ENCODE data around the gene OXER1.

DNA sequence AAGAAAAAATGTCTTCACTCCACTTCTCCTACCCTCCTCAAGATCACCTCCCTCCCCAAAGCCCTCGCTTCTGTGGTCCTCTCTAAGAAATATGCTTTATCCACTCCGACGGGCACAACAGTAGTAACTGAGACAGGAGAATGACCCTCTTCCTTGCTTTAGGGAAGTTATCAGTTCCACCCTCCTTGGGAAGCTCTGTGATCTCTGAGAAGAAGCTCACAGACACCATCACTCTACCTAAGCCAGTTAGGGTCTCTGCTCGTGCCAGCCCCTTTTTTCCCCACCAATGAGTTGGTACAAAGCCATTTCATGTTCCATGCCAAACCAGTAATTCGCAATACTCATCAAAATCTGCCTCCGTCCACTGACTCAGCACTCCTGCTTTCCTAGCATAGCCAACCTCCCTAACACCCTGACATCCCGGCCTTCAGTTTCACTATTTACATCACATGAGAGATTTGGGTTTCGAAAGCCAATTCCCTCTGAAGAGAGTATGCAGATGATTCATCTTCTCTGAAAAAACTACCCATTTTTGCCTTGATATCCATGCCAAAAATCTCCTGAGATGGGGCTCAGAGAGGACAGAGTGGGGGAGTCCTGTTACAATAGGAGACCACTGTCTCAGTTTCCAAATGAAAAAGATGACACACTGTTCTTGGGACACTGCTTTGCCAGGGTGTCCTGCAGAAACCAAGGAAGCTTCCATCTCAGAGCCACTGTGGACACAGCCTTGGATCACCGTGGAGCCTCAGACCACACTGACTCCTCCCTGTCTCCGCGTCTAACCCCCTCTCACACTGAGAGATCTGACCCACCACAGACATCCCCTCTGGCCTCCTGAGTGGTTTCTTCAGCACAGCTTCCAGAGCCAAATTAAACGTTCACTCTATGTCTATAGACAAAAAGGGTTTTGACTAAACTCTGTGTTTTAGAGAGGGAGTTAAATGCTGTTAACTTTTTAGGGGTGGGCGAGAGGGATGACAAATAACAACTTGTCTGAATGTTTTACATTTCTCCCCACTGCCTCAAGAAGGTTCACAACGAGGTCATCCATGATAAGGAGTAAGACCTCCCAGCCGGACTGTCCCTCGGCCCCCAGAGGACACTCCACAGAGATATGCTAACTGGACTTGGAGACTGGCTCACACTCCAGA is 113.7 kb upstream of the PKDCC start:
- RRBS: no CpG with 5 or more reads among the region's 16 CpGs

DNA sequence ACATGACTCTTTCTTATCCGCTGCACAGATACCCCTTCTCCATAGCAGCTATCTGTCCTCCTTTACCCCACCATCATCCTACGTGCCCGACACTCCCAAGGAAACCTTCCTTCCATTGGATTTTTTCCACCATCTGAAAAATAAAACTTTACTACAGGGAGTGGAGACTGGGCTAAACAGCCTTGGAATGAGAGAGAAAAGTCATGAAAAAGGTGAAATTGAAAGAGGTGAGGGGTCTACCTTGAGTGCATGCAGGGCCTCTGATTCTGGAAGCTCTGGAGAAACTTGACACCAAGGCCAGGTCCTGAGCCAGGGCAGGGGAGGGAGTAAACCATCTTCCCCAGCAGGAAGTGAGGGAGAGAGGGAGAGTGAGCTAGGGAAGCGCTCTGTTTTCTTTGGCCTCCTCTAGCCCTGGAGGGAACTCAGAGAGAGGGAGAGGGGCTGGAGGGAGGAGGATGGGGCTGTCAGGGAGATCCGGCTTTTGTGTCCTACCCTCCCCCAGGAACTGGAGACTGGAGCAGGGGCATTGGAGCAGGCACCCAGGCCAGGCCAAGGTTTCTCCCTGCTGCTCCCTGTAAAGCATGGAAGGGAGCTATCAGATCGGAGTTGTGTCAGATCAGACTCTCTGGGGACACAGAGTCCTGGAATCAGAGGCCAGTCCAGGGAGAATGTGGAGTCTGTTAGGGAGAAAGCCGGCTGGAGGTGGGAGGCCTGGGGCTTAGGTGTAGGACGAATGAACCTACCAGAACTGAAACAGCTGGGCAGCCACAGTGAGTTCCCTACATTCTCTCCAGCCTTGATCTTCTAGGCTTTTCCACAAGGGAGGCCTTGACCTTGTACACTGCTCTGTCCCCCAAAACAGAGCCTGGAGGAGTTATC is 22.7 kb upstream of the PKDCC start:
- RRBS: no CpG with 5 or more reads among the region's 8 CpGs

GRCh38 chr2:42054812-42055262 is 7.0 kb downstream of the PKDCC start:
- RRBS: no CpG with 5 or more reads among the region's 10 CpGs

- RRBS: 25% methylated on average over 15 of the region's 83 CpGs
These were observed 53.2 kb downstream of the PKDCC start for GRCh38 chr2:42100763-42101746.

DNA sequence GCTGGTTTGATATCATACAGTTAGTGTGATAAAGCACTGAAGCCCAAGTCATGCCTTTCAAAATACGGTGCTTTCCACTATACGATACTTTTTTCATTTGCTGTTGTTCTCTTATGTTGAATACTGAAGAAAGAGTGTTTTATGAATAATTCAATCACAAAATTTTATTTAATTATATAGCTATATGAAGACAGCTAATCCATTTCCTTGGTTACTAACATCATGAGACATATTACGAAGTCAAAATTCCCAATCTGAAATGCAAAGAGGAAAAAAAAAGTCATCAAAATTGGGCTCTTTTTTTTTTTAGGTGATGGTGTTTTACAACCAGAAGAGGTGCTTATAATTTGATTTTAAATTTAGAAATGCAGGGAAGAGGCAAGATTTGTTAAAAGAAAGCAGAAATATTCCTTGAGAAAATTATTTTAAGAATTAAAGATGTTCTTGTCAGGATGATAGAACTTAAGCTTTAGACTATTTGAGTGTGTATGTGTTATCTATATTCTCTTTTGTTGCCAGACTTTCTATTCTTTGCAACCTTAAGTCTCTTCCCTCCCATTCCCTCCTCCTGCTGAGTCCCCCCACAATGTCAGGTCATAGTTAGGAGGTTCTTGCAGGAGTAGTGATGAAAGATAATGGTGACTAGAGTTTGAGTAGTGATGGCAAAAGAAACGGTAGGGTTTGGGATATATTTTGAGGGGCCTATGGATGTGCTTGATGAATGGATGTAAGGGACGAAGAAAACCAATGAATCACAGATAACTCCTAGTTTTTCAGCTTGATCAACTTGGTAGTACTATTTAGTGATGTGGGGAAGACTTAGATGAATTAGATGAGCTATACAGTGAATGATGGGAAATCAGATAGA is 20.8 kb downstream of the EML4 start:
- RRBS: no CpG with 5 or more reads among the region's 5 CpGs

- RRBS: no CpG with 5 or more reads among the region's 12 CpGs
These were observed 27.6 kb downstream of the EML4 start for GRCh38 chr2:42196461-42197359.

GRCh38 chr2:42546506-42547444 is 21.7 kb upstream of the MTA3 start:
- RRBS: no CpG with 5 or more reads among the region's 18 CpGs

DNA sequence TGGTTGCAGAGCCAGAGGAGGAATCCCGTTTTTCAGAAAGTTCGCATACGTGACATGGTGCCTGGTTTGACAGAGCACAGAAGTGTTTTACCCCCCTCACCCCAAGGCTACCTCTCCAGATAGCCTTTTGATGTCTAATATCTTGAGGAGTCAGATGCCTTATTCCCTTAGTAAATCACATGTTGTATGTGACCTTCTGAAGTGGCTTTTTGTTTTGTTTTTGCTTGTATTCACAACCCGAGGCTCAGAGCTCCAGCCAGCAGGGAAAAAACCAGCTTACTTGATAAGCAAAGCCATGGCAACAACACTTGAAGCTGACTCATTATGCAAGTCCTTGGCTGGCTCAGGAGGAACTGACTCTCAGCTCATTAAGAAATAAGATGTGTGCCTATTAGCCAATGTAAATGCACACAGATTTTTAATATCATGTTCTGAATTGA is 41.5 kb downstream of the OXER1 start:
- RRBS: no CpG with 5 or more reads among the region's 4 CpGs

DNA sequence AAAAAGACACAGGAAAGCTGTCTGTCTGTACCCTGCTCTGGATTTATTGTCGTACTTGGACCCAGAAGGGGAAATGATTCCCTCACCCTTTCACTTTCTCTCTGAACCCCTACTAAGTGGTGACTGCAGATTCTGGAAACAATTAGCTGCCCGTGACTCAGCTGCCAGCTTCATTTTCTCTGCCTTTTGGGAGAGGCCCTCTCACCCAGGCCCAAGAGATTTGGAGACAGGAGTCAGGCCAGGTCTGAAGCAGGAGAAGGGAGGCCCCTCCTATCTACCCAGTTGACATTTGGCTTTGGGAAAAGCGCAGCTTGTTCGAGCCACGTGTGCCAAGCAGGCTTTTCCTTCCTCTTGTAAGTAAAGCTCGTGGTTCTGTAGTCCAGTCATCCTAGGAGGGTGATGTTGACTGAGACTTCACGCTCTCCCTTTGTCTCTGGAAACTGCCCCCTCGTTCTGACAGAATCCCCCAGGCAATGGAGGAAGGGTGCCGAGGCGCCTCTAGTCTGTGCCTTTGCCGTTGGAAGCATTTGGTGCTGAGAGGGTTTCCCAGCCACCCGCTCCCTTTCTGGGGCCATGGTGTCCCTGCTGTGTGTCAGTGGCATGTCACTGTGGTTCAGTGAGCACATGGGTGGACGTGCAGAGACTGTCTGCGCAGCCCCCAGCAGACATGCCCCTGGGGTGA is 8.6 kb downstream of the OXER1 start:
- RRBS: no CpG with 5 or more reads among the region's 14 CpGs

DNA sequence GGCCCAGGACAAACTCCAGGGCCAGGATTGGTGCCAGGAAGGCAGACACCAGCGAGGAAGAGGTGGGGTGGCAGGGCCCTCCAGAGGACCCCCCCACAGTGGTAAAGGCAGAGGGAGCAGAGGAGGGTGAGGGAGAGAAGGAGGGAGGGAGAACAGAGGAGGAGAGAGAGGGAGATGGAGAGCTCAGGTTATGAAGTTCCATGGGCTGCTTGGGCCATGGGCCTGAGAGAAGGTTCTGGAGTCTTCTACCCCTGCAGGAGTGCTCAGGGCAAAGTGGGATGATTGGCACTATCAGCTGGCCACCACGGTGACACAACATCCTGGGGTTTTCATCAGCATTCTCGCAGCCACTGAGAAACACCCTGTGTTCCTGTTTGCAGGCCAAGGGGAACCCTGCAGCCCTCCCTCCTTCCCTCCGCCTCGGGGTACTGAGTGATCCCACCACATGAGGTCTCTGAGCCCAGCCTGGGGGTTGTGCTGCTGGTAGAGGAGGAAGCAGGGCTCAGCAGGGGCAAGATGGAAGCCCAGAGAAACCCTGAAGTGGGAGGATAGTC is at the start of gene OXER1:
Gene OXER1 (minus strand): TSS at position 275 of the 554 bp plus-strand sequence.
- RRBS: no CpG with 5 or more reads among the region's 5 CpGs

GRCh38 chr2:42788148-42788501 is 4.3 kb downstream of the HAAO start:
- RRBS: no CpG with 5 or more reads among the region's 9 CpGs

DNA sequence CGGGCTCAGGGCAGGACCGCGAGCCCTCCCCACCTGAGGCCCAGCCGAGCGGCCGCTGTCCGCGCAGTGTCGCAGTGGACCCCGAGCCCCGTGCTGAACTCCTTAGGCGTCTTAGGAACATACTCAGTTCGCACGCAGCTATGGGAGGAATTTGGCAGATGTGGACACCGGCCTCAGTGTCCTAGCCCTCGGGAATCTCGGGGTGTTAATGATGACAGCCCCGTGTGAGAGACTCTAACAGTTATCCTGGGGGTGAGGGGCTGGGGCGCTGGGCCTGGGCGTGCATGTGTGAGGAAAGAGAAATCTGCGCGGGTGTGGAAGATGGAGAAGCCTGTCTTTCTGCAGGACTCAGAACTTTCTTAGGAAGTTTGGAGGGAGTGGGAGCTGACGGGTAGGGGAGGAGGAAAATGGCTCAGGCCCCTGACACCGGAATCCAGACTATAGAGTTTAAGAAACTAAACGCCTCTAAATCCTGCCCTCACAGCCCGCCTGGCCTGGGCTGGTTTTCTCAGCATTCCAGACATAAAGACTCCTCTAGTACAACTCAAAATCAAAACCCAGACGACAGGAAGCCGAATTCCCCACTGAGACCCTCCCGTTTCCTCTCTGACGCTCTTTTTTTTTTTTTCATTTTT is 969 bp upstream of the HAAO start:
- RRBS: 7% methylated on average over 1 of the region's 30 CpGs

DNA sequence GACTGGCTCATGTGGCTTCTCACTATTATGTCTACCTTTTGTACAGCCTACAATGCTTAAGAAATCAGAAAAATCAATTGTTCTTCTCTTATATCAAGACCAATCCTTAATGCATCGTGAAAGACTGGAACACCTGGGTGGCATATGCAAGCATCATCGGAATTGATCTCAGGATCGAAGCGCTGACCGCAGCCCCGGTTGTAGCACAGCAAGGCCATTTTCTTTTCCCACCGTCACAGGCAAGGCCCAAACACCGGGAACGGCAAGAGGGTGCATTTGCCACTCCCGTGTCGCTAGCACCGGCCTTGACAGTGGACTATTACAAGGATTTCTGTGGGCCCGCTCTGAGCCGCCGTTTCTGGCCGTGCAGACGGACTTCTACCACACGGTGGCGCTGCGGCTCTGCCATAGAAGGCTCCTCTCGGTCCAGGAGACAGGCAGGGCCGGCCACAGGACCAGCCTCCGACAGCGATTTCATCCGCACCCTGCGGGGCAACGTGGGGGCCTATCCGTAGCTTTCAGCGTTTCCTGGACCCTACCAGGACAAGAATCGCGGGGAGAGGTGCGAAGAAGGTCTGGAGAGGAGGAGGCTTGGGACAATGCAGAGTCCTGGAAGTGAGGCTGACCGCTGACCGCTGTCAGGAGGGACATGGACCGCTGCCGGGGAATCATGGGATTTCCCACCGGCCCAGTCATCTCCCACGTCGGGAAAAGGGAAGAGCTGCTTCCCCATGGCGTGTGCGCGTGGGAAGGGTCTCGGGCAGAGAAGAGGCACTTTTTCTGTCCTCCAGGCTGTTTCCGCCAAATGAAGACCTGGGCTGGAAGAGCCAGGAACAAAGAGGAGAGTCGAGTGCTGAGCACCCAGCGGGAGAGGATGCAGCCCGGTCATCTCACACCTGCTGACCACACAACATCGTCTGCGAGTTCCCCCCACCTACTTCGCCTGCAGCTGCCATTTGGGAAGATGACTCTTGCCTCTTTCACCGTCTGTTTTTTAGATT is 35.3 kb upstream of the HAAO start:
- RRBS: no CpG with 5 or more reads among the region's 51 CpGs

GRCh38 chr2:42896988-42897413 is 104.6 kb upstream of the HAAO start:
- RRBS: no CpG with 5 or more reads among the region's 2 CpGs

DNA sequence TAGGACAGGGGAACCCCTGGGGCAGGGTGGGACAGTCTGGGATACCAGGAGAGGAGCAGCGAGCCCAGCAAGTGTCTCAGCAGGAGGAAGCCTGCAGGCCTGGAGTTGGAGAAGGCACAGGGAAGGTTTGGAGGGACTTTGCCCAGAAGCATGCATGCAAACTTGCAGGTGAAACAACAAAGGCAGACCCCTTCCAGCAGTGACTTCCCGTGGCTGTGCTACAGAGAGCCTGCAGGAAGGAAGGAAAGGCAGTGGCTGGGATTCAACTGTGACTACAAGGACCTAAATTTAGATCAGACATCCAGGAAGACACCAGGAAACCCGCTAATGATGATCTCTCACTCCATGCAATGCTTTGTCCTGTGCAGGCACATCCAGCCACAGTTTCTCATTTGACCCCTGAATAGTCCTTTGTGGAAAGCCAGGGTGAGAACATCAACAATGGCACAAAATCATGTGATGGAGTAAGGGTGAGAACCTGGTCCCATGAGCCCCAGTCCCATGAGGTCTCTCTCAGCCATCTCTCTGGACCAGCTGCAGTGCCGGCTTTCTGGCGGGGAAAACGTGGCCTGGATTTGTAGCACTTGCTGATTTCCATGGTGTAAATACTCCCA is 158.8 kb upstream of the HAAO start:
- RRBS: no CpG with 5 or more reads among the region's 6 CpGs

GRCh38 chr2:42974630-42975715 is 182.6 kb upstream of the HAAO start:
- RRBS: 15% methylated on average over 2 of the region's 40 CpGs

DNA sequence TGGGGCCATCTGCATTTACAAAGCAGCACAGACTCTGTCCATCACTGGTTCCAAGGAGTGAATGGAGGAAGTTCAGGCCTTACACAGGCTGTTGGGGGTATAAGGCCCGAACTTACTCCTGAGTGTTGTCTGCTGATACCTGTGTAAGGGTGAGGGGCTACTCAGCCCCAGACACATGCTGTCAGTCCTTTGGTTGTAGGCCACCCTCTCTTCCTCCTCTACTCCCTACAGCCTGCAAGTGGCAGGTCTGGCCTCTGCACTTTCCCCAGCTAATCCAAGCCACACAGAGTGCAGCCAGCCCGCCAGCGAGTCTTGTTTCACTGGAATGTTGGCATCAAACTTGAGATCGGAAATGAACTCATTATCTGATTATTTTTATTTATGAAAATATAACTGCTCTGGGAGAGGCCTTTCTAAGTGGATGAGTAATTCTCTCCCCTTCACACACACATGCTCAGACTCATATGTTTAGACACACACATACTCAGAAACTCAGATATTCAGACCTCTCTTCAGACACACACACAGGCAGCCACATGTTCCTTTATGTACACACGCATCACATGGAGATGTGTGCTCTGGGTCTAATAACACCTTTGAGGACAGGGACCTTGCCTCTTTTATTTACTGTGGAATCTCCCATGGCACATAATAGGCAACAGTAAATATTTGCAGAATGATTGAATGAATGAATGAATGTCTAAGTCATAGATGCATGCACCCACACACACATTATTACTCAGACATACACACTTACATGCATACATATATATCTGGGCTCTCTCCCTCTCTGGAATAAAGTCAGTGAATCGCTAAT is 151.3 kb downstream of the ZFP36L2 start:
- RRBS: no CpG with 5 or more reads among the region's 6 CpGs

GRCh38 chr2:43100378-43100731 is 126.1 kb downstream of the ZFP36L2 start:
- RRBS: 48% methylated on average over 6 of the region's 12 CpGs

DNA sequence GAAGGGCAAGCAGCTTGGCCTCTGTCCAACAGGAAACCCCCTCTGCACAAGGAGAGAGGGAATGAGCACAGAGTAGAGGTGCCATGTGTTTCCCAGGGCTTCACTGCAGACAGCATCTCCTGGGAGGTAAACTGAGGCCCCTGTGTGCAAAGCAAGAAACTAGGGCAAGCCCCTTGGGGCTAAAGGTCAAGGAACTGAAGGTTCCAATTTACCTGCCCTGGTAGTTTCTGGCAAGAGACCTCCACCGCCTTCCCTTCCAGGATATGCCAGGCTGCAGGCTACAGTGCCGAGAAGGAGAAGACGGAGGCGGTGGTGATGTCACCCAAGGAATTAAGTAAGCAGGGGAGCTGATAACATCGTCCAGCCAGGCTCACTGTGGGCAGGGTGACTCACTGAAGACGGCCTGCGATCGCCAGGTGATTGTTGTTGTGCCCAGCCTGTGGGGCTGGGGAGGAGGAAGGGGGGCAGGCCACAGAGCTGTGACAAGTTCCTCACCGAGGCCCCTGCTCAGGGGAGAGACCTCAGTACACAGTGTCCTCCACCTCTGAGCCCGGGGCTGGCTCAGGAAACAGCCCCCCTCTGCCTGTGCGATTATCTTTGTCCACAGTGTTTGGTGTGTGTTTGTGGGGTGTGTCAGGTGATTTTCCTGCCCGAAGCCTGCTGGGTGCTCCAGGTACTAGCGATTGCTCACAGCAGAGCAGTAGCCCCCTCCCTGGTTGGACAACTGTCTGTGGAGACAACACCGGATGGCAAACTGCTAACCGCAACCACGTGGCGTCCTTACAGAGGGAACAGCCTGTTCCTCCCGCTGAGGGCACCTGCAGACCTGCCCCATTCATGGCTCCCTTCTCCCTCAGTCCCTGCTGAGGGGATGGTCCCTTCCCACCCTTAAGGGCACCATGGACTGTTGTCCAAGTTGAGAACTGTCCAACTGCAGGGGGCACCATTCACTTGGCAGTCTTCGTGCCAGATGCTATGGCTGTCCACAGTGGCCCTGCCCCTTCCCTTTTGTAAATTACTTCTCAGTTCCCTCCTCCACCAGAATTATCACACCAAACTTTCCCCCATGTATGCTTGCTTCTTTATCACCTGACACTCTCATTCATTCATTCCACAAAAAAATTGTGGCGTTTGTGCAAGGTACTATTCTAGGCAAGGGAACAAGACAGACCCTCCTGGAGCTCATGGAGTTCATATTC is 95.2 kb downstream of the ZFP36L2 start:
- RRBS: no CpG with 5 or more reads among the region's 20 CpGs

GRCh38 chr2:43159853-43160157 is 66.6 kb downstream of the ZFP36L2 start:
- RRBS: no CpG with 5 or more reads among the region's 4 CpGs

Data from amniotic epithelial cell (primary cell).